Subcutaneous adipose tissue (tissue), 3 donors: Measurements from ENCODE around the genes SGCB and RASL11B.

DNA sequence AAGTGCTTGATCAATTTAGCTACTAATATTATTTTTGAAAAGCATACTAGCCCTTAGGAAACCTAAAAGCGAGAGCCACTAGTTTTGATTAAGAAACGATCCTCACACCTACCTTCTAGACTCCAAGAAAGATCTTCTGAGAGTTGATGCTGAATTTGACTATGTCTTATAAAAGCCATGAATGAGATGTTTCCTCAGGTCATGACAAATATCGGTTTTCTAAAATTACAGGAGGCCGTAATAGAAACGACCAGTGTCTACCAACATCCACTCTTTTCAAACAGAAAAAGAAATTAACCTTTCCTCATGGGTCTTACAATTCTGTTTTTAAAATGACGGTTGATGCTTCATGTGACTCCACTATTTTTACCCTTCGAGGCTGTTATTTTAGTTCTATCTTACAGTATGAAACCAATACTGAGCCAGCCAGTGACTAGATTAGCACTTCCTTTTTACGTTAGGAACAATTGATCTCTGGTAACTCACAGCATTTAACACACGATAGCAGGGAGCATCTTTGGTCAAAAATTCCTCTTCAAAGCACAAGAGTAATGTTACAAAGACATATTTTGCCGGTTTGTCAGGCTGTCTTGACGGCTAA lies 62.6 kb upstream of the TXK start:
- PRO-cap = no peak
- RAMPAGE, long total RNA, 3 experiments = no peak in any of the 3 experiments

- PRO-cap = bidirectional peak, plus-strand start at chr4:48331835, minus-strand start at chr4:48331693
- RAMPAGE, long total RNA, 3 experiments = no peak in any of the 3 experiments
These were observed 9.7 kb upstream of the SLAIN2 start for GRCh38 chr4:48331555-48332039.

GRCh38 chr4:48351554-48351976 lies 10.2 kb downstream of the SLAIN2 start:
- PRO-cap = no peak
- RAMPAGE, long total RNA, 3 experiments = no peak in any of the 3 experiments

GRCh38 chr4:48603362-48603721 lies 113.3 kb downstream of the ZAR1 start:
- PRO-cap = no peak
- RAMPAGE, long total RNA, 3 experiments = no peak in any of the 3 experiments

DNA sequence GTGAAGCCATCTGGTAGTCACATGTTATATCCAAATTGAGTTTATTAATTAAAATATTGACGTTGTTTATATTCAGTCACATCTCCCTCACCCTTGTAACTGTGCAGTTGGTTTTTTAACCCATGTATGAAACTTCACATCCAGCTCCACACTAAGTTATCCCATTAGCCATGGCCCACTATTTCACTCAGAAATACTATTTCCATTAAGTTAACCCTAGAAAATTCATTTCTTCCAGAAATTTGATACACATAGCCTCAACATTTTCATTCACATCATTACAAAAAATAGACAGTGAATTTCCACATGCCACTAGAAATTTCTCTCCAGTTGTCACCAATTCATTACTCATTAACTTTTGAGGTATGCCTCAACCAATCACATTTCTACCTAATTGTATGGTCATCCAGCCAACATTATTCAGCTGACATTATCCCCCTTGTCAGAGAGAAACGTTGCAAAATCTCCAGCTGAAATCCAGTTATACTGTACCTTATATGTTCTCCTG lies 24.9 kb downstream of the FRYL start:
- PRO-cap = no peak
- RAMPAGE, long total RNA, 3 experiments = no peak in any of the 3 experiments

GRCh38 chr4:48905744-48906293 lies 755 bp downstream of the OCIAD2 start:
- PRO-cap = no peak
- RAMPAGE, long total RNA, 3 experiments = no peak in any of the 3 experiments

GRCh38 chr4:51884667-51885547 lies 42.0 kb downstream of the DCUN1D4 start:
- PRO-cap = no peak
- RAMPAGE, long total RNA, 3 experiments = no peak in any of the 3 experiments

DNA sequence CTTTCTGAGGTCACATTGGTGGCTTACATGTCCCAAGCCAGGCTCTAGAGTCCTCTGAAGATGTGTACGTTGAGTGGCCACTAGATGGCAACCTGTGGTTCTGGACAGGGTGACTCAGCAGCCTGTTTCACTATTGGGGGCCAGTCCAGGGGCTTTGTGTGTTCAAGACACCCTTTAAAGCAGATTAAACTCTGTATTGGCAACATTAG lies 52.9 kb downstream of the DCUN1D4 start:
- PRO-cap = no peak
- RAMPAGE, long total RNA, 3 experiments = no peak in any of the 3 experiments

DNA sequence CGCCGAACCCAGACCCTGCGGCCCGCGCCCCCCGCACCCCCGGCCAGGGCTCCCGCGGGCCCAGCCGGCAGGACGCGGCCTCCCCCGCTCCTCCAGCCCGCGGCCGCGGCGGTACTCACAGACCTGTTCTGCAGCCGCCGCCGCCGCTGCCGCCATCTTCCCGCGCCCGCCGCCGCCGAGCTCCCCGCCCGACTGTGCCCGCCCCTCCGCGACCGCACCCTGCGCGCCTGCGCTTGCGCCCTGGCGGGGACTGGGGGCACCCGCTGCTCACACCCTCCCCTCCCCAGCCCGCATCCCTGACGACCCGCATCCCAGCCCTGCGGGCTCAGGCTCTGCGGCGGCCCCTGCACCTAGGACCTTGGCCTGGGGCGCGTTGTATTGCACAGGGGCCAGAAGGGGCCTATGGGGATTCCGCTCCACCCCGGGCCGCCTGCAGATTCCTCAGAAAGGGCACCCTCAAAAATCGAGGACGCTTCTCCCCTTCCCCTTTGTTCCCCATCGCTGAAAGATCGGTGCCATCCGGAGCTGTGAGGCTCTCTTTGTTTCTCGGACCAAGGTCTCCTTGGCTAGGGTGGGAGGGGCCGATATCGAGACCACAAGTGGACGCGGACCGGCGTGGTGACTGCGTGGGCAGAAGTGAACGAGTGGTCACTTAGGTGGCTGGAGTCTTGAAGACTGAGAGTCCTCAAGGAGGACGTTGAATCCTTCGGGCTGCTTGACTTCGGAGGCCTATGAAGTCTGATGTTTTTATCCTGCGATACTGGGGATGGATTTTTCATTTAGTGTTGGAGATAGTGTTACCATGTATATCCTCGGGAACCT lies at the start of gene SGCB:
TSS of gene SGCB (minus strand) at position 196 of the 822 bp plus-strand sequence.
- PRO-cap = unidirectional peak, minus-strand start at position 196 of the sequence
- RAMPAGE, long total RNA, 3 experiments = start-site peak on the minus strand in 3 of 3 experiments, centred at positions 173 to 177 of the sequence, 439 to 664 reads per replicate

DNA sequence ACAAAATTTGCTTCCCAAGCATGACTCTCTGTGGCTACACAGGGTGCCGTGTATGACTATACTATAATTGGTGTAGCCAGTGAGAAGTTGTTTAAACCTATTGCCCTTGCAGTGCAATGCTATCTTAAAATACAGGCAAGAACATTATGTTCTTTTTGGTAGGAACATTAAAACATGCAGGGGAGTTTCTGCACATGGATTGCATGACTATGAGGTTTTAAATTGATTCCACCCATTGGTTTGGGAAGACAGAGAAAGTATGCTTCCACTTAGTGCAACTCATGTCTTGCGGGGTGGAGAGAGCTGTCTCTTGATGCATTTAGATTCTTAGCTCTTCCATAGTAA lies 39.6 kb upstream of the RASL11B start:
- PRO-cap = unidirectional peak, plus-strand start at position 272 of the sequence; unidirectional peak, plus-strand start at position 282 of the sequence
- RAMPAGE, long total RNA, 3 experiments = no peak in any of the 3 experiments

DNA sequence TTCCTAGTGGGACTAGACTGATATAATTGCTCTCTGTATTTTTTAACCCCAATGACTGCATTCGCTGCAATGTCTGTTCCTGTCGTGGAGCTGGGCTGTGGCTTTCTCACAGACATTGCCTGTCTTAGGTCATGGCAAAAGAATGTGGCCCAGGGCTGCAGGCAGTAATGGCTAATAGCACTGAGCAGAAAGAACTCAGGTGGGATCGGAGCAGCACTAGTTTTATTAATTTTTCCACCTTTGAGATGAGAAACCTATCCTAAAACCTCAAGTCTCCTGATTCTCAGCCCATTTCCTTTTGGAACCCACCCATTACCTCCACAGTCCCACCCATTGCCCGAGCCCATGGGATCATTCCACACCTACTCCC lies 23.8 kb upstream of the RASL11B start:
- PRO-cap = no peak
- RAMPAGE, long total RNA, 3 experiments = no peak in any of the 3 experiments

DNA sequence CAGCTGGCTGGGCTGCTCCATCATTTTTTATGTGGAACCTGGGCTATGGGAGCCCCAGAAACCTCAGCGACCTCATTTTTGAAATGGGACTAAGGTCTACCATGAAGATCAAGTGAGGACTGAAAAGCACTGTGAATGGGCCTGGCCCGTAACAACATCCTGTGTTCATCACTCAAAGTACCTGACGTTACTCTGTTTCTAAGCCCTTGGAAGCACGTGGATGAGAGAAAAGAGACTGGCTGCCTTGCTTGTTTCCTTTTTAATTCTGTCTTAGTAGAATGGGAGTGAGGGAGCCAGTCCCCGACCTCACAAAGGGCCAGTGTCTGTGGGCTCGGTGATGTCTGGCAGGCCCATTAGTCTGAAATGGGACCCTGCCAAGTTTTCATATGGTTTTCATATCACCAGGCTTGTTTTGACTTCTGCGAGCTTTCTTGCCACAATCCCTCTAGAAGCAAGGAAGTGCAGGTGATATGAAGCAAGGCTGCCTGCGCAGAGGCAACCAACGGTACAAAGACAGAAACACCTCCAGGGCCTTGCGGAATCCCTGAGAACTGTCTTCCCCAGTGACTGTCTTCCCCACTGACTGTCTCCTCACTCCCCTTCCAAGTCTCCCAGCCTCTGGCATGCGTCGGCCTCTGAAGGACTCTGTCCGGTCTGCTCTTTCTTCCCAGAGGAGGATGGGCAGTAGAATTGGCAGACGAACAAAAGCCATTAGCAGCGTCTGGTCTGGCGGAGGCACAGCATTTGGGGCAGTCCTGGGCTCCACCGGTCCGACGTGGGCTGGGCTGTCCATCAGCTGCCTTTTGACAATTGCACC lies 20.3 kb upstream of the RASL11B start:
- PRO-cap = no peak
- RAMPAGE, long total RNA, 3 experiments = no peak in any of the 3 experiments

GRCh38 chr4:52861401-52862386 lies at the start of gene RASL11B:
RASL11B (plus strand) TSS chr4:52862317.
- PRO-cap = bidirectional peak, plus-strand start at chr4:52862317, minus-strand start at chr4:52862173
- RAMPAGE, long total RNA, 3 experiments = no peak in any of the 3 experiments

DNA sequence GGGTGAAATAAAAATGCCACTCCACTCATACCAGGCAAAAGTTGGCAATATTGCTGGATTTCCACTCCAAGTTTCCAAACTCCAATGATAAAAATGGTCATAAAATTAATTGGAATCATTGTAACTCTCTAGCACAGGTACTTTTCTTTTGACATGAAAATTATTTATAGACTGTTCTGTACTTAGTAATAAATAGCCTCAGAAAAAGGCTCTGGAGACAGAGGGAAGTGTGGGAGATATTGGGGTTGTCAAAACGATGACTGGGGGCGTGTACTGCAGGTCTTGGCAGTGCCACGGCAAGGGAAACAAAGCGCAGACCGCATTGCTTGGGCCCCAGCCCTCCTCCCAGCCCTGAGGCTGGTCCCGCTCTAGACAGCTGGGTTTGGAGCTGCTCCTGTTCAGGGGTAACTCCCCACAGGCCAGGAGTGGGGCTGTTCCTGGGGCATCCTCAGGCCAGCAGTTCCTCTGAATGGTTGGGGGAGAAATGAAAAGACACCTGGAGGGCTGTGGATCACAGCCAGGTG lies 131.6 kb downstream of the RASL11B start:
- PRO-cap = no peak
- RAMPAGE, long total RNA, 3 experiments = no peak in any of the 3 experiments

- PRO-cap = no peak
- RAMPAGE, long total RNA, 3 experiments = no peak in any of the 3 experiments
These were observed 150.7 kb downstream of the RASL11B start for GRCh38 chr4:53012735-53013226.

DNA sequence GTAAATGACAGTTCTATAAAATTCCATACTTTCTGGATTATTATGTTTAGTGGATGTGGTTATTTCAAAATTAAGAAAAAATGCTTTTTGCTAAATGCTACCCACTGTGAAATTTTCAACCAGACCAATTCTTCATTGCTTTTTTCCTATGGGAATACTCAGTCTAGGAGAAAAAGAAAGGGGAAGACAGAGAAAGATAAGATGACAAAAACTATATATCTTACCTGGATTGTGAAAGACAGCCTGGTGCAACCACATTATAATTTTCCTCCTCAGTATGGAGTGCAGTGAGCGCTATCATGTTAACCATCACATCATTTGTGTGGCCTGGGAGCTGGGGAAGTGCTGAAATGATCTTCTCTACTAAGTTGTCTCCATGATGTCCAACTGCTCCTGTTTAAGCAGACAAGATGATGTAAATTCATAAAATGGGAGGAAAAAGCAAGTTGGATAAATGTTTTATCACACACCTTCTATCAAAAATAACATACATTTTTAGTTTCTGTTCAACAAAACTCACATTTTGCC lies 13.4 kb downstream of the SCFD2 start:
- PRO-cap = no peak
- RAMPAGE, long total RNA, 3 experiments = start-site peak on the minus strand in 1 of 3 experiments, centred at position 304 of the sequence, 27 reads per replicate

- PRO-cap = no peak
- RAMPAGE, long total RNA, 3 experiments = no peak in any of the 3 experiments
These were observed 1.4 kb downstream of the FIP1L1 start for GRCh38 chr4:53378751-53379299.

- PRO-cap = no peak
- RAMPAGE, long total RNA, 3 experiments = no peak in any of the 3 experiments
These were observed 25.2 kb downstream of the FIP1L1 start for GRCh38 chr4:53402379-53403219.

DNA sequence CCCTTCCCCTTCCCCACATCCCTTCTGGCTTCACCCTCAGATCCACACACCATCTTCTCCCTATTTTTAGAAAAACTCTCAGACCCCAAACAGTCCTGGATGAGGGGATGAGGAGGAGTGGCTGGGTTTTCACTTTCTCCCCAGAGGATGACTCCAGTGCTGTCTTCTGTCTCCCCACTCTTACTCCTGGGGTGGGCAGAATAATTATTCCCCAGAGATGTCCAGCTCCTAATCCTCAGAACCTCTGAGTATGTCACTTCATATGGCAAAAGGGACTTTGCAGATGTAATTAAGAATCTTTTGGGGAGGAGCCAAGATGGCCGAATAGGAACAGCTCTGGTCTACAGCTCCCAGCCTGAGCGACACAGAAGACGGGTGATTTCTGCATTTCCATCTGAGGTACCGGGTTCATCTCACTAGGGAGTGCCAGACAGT lies 26.9 kb downstream of the LNX1 start:
- PRO-cap = no peak
- RAMPAGE, long total RNA, 3 experiments = no peak in any of the 3 experiments

GRCh38 chr4:53863212-53863634 lies 201.2 kb downstream of the CHIC2 start:
- PRO-cap = no peak
- RAMPAGE, long total RNA, 3 experiments = no peak in any of the 3 experiments